Omental fat pad (tissue), 4 donors: ENCODE data around the genes CLDN22 and STOX2.

DNA sequence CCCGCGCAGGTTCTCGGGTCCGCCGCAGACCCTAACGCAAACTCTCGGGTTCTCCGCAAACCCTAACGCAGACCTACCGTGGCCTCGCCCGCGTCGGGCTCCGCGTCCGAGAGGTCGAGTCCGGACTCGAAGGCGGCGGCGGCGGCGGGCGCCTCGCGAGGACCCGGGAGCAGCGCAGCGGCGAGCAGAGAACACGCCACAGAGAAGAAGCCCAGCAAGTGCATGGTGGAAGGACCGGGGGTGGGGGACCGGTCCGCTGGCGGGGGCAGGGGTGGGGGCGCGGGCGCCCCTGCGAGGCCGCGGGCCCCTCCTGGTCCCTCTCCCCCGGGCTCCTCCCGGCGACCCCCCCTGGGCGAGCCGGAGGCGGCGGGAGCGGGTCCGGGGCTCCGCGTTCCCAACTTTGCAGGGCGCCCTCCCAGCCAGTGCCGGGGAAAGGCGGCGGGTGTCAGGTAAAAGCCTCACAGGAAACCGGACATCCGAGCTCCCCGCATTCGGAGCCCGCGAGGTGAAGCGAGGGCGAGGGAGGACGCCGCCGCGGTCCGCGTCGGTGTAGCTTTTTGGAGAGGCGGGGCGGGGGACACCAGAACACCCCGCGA lies 536 bp downstream of the VEGFC start:
- PRO-cap: no peak
- RAMPAGE, long total RNA, 4 experiments: no peak in any of the 4 experiments

DNA sequence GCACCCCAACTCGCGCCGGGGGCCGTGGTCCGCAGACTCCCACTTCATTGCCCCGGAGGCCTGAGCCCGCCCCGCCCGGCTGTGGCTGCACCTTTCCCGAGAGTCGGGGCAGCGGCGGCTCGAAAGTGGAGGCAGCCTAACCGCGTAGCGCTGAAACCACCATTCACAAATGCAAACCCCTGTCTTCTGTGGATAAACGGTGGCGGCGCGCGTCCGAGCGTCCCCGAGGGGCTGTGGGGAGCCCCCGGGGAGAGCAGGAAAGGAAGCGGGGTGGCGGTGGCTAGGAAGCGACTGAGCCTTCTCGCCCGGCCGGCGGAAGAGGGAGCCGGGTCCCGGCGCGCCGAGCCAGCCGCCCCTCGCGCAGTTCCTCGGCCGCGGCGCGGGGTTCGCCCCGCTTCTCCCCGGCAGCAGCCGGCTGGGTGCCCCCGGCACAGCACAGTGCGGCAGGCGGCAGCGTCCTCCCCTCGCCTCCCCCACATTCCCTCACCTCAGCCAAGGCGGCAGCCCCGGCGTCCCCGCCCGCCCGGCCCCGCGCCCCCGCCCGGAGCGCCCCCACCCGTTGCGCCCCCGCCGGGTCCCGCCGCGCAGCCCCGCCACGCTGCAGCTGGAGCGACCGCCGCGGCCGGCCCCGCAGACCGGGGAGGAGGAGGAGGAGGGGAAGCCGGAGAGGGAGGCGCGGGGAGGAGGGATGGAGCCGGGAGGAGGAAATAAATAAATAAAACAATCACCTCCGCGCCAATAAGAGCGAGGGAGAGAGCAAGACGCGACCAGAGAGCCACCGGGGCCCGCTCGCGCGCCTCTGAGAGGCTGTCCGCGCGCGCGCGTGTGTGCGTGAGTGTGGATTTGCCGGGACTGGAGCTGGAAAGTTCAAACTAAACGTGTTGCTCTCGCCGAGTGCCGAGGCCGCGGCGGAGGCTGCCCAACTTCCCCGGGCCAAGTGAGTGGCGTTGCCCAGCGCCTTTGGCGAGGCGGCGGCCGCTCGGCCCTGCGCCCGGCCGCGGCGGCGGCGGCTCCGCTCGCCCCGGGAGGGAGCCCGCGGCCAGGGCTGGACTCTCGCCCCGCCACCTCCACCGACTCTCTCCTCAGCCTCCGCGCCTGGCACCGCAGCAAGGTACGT lies 2184.7 kb upstream of the TENM3 start:
- PRO-cap: no peak
- RAMPAGE, long total RNA, 4 experiments: no peak in any of the 4 experiments

DNA sequence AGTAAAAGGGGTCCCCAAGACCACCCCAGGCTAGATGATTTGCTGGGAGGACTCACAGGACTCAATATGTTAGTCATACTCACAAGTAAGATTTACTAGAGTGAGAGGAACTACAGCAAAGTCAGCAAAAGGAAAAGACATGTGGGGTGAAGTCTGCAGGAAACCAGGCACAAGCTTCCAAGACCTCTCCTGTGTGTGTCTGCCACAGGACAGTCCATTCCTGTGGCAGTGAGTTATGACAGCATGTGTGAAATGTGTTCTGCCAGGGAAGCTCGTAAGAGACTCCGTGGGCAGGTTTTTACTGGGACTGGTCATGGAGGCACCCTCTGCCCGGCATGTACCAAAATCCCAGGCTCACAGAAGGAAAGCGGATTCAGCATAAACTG lies 288.3 kb downstream of the TENM3 start:
- PRO-cap: no peak
- RAMPAGE, long total RNA, 4 experiments: no peak in any of the 4 experiments

GRCh38 chr4:183166886-183167396 lies 67.9 kb downstream of the WWC2 start:
- PRO-cap: no peak
- RAMPAGE, long total RNA, 4 experiments: no peak in any of the 4 experiments

GRCh38 chr4:183253284-183254187 lies 66.5 kb downstream of the CLDN22 start:
- PRO-cap: no peak
- RAMPAGE, long total RNA, 4 experiments: no peak in any of the 4 experiments

DNA sequence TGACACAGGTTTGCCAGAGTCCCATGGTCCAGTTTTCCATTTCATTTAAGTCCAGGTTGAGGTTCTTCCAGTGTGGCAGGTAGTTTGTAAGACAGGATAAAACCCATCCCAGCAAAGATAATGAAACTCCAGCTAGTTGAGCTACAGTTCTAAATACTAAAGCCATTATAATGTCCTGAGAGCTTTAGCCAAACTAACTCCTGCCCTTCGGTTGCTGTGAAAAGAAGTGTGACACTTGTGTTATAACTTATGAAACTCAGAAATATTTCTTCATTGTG lies at the start of gene CLDN22:
CLDN22 (minus strand) TSS at position 224 of the 278 bp plus-strand sequence.
- PRO-cap: no peak
- RAMPAGE, long total RNA, 4 experiments: no peak in any of the 4 experiments

DNA sequence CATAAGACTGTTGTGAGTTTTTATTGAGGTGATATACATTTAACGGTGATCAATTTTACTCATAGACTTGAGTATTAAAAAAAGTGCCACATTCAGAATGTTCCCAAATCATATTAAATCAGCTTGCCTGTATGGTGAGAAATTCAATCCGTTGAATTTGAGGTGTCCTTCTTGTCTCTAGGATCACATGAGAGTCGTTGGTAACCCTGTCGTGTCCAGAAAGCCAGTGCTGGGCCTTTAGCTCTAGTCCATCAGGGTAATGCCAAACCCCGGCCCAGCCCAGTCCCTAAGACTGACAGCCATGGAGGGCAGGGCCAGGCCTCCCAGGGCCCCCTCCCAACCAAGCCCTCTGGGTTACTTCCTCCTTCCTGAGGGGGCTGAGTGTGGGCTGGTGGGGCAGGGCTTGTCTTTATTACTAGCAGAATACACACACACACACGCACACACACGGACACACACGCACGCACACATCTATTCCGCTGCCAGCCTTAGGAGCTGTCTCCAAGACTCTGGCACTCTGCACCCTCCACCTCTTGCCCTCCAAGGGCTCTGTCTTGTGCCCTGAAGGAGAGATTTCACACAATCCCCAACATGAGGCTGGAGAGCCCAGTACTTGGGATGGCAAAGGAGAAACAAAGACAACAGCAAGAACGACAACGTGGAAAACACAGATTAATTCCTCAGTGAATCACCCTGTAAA lies 35.7 kb upstream of the CDKN2AIP start:
- PRO-cap: no peak
- RAMPAGE, long total RNA, 4 experiments: no peak in any of the 4 experiments

DNA sequence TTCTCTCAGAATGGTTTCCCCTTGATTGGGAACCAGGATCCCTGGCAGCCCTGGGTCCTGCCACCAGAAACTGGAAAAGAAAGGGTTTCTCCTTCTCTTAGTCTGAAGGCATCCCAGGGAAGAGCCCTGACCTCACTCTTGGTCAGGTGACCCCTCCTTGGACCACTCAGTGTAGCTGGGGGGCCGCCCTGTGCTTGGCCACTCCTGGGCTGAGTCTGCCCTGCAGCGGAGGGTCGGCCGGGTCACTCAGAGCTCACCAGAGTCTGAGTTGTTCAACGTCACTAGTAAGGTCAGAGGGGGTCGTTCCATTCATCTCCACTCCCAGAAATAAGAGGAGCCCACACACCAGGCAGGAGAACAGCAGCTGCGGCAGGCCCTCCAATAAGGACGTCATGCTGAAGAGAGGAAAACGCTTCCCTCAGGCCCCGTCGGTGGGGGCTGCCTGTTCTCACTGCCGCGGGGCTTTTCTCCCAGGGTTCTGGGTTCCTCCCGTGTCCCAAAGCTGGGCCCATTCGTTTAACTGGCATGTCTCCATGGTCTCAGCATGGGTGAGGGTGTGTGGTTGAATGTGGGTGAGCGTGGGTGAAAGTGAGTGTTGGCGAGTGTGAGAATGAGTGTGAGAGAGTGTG lies 47.4 kb downstream of the ING2 start:
- PRO-cap: no peak
- RAMPAGE, long total RNA, 4 experiments: no peak in any of the 4 experiments

- PRO-cap: no peak
- RAMPAGE, long total RNA, 4 experiments: no peak in any of the 4 experiments
Observed at GRCh38 chr4:183631421-183632073, 27.4 kb downstream of the RWDD4 start.

- PRO-cap: no peak
- RAMPAGE, long total RNA, 4 experiments: no peak in any of the 4 experiments
Observed at GRCh38 chr4:183758713-183759093, 99.6 kb downstream of the TRAPPC11 start.

DNA sequence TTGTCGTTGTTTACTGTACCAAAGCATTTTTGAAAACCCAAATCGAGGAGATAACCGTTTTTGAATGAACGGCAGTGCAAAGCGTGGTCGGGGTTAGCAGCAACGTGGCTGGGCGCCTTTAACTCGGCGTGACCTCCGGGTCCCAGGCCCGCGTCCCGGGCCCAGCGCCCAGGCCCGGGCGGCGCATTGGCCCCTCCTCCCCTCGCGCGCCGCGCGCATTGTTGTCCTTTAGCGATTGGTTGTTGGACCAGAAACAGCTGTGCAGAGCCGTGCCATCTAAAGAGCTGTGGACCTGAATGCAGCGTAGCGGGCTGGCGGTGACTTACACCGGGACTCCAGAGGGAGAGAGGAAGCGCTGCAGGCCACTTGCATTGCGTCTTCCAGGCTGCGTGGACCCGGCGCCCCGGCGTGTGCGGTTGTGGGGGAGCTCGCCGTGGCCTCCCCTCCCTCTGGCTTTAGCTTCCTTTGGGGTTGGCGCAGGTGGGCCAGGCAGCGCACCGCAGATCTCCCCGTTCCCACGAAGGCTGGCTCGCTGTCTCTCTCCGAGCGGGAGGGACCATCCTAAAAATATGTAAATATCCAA lies at the start of gene STOX2:
STOX2 (plus strand) TSS at position 250 of the 583 bp plus-strand sequence.
- PRO-cap: no peak
- RAMPAGE, long total RNA, 4 experiments: no peak in any of the 4 experiments

DNA sequence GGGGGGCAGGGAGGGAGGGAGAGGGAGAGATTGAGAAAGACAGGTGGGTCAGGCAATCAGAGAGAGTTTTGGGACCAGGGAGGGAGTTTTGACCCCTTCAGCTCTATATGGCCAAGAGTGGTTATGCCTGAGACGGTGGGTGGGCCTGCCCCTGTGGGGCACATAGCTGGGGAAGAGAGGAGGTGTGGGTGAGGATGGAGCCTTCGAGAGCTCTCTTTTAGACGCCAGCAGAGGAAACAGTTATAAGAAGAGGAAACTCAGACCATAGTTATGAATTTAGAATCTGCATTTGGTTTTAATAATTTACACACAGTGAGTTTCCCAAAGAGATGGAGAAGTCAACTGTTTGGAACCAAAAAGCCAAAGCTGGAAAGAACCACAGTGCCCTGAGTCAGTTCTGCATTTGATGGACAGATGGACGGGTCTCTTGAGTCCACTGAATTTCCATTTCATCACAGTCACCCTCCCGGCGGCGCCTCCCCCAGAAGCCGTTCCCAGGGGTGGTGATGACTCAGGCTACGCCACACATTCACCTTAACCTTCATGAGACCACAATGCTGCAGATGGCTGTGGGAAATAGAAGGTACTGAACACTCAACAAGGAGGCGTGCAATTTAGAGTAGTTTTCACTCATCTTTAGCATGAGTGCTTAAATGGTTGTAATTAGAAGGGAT lies 61.1 kb downstream of the STOX2 start:
- PRO-cap: no peak
- RAMPAGE, long total RNA, 4 experiments: no peak in any of the 4 experiments

DNA sequence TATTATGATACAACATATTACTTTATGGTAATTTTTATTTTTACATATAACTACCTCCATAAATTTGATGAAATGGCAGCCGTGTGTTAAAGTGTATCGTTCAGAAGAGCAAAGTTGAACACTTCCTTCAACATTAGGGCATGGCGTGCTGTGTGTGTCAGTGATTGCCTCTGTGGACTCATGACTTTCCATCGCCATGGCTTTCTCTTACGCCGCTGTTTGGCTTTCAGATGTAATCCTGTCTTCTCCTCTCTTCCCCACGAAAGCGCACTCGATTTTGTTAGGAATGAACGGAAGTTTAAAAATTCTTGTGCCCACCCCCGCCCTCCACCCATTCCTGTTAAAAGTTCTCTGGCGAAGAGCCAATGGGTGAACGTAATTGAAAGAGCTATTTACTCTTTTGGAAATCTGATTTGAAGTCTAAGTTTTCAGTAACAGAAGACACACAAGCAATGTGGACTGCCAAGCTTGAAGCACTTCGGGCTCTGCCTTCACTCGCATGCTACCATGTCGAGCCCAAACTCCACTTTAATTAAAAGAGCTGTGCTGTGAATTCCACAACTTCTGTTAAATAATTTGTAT lies 115.0 kb downstream of the STOX2 start:
- PRO-cap: no peak
- RAMPAGE, long total RNA, 4 experiments: no peak in any of the 4 experiments

DNA sequence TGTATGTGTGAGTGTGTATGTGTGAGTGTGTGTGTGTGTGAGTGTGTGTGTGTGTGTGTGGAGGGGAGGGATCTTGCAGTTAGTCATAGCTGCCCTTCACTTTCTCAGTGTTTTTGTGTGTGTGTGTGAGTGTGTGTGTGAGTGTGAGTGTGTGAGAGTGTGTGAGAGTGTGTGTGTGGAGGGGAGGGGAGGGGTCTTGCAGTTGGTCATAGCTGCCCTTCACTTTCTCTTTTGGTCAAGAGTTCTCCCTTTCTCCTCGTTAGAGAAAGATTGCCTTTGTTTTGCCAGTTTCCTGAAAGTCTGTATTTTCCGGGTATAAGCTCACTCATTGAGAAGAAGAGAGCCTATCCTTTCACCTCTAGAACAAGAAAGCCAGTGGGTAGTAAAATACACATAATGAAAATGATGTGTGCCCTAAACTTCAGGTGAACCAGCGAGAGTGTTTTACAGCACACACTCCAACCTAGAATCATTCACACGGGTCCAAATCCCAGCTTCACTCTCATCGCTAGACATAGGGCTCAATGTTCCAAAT lies 75.2 kb upstream of the ENPP6 start:
- PRO-cap: no peak
- RAMPAGE, long total RNA, 4 experiments: no peak in any of the 4 experiments

DNA sequence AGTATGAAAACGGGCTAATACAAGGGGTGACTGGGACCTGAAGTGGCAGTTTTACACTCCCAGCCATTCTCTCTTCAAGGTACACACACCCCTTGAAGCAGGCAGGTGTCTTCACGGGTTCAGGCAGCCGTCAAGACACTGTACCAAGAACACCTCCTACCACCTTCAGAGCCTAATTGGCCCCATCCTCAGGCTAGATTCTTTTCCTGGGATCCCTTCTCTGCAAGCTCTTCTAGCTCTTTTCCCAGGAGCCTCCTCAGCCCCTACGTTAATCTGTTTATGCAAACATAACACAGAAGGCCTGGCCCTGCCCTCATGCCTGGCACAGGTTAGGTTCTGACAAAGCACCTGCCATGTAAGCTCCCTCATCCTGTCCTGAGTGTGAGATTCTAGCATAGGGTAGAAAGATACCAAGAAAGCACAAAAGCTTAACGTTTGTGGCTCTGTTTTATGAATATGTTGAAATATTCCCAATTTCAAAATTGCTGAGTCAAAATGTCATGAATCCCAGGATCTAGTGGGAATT lies 93.7 kb downstream of the IRF2 start:
- PRO-cap: no peak
- RAMPAGE, long total RNA, 4 experiments: no peak in any of the 4 experiments

DNA sequence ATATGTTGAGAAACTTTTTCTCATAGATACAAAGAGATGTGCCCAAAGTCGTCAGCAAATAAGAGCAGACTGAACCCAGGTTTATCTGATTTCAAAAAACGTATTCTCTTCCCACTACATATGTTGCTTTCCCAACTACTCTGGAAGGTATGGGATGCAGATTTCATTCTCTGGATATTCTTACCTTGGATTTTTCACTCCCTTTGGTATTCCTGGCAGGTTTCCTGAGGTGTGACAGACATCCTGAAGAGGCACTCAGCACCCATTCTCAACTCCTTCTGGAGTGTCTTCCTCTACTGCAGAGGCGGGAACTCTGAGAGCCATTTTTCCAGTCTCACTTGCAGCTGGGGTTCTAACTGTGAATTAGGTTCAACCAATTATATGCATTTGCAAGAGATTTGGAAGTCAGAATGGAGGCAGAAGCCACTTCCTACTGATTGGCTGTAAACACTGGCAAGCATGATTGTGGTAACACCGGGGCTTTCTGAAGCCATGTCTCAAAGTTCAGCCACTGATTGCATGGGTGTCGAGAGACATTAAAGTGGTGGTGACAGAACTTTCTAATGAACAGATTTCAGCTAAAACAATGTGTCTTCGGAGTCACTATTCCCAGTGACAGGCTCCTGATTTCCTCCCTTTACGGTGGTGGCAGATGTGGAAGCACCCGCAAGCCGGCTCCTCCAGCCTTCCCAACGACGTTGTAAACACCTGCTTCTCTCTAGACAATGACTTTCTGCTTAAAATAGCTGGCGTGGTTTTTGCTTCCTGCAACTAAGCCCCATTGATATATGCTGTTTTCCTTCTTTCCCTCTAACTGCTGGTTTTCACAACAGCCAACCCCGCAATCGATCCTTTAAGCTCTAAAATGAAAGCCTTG lies 92.2 kb downstream of the IRF2 start:
- PRO-cap: no peak
- RAMPAGE, long total RNA, 4 experiments: no peak in any of the 4 experiments

DNA sequence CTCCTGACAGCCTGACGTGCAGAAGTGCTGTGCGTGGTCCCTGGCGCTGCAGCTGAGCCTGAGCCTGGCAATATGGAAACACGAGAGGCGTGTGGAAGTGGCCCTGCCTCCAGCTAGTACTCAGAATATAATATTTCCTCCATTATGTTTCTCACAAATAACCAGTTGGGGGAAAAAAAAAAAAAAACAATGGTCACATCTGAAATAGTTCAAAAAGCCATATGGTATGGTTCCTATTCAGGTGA lies 42.7 kb downstream of the IRF2 start:
- PRO-cap: no peak
- RAMPAGE, long total RNA, 4 experiments: no peak in any of the 4 experiments

GRCh38 chr4:184666607-184666935 lies 17.0 kb downstream of the PRIMPOL start:
- PRO-cap: no peak
- RAMPAGE, long total RNA, 4 experiments: no peak in any of the 4 experiments

GRCh38 chr4:184767364-184767649 lies 33.4 kb upstream of the CENPU start:
- PRO-cap: no peak
- RAMPAGE, long total RNA, 4 experiments: no peak in any of the 4 experiments

DNA sequence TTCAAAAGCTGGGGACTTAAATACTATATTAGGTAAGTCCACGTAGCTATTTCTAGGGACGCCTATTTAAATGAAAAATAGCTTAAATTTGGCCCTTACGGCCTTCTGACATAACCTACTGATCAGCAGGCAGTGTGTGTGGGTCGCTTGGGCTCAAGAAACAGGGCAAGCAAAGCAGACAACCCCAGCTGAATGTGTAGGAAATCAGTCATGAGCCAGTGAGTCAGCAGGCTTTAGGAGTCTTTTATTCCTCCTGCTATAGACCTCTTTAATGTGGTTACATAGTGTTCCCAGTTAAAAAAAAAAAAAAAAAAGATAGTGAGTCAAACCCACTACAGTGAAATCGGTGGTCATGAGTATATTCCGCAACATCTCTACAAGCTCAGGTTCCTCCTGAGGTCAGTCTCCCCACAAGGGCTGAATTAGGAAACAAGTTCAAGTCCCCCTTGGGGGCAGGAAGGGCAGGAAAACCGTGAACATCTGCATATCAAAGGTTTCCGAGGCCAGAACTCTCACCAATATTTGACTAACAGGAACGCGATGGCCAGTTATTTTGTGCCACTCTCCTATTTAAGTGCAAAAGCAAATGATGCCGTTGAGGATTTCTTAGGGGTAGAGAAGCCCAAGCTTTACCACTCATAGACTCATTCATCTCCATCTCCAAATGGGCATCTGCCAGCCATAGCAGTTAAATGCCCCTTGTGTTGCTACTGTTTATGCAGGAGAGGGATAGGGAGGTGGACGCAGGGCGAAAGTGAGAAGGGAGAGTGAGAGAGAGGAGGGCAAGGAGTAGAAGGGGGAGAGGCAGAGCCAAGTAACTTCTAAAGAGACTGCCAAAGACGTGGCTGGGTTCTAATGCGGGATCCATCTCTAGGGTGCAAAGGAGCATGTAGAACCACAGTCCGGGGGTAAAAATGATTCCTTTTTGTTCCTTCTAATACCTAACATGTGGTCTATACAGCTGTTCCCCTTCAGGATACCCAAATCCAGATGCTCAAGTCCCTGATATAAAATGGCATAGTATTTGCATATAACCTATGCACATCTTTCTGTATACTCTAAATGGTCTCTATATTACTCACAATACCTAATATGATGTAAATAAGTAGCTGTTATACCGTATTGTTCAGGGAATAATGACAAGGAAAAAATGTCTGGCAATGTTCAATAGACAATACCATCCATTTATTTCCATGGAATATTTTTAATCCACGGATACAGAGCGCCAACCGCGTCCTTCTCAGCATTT lies 32.4 kb downstream of the ACSL1 start:
- PRO-cap: no peak
- RAMPAGE, long total RNA, 4 experiments: no peak in any of the 4 experiments